ENCODE data around the gene SNAPC1.

- PRO-cap: no peak
- RRBS: no CpG with 5 or more reads among the region's 13 CpGs
Measured at GRCh38 chr14:60653475-60653865, 4.2 kb upstream of the SIX1 start.

GRCh38 chr14:60664869-60665551 lies 15.7 kb upstream of the SIX1 start:
- PRO-cap: no peak
- RRBS: no CpG with 5 or more reads among the region's 4 CpGs

DNA sequence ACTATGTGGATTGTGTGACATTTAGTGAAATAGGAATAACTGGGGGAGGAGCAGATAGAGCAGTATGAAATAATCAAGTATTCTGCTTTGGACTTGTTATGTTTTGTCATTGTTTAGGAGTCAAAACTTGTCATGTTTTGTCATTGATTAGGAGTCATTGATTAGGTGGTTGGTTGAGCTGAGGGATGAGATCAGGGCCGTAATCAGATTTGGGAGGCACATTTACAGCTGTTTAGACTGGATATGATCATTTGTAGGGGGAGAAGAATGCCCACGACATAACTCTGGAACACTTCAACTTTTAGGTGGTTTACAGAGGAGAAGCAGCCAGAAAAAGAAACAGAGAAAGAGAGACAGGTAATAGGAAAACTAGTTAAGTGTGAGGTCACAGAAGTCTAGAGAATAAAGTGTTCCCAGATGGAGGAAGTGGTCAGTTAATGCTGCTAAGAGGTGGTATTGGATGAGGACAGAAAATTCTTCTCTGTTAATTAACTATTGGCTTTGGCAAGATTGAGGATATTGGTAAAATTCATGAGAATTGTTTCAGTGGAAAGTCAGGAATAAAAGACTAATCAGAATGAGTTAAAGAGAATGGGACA lies 40.3 kb downstream of the MNAT1 start:
- PRO-cap: no peak
- RRBS: no CpG with 5 or more reads among the region's 2 CpGs

DNA sequence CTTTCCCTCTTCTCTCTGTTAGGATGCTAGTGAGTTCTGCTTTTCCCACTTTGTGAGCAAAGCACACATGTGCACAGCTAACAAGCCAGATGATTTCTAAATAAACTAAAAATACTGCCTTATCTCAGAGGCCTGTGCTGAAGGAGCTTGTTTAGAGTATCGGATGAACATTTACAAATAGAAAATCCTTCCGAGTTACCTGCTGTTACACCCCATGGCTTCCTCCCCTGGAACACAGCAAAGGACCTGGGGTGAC lies 144.3 kb downstream of the SLC38A6 start:
- PRO-cap: no peak
- RRBS: no CpG with 5 or more reads among the region's 2 CpGs

- PRO-cap: no peak
- RRBS: no CpG with 5 or more reads among the region's 3 CpGs
Measured at GRCh38 chr14:61416414-61417146, 95.2 kb downstream of the PRKCH start.

DNA sequence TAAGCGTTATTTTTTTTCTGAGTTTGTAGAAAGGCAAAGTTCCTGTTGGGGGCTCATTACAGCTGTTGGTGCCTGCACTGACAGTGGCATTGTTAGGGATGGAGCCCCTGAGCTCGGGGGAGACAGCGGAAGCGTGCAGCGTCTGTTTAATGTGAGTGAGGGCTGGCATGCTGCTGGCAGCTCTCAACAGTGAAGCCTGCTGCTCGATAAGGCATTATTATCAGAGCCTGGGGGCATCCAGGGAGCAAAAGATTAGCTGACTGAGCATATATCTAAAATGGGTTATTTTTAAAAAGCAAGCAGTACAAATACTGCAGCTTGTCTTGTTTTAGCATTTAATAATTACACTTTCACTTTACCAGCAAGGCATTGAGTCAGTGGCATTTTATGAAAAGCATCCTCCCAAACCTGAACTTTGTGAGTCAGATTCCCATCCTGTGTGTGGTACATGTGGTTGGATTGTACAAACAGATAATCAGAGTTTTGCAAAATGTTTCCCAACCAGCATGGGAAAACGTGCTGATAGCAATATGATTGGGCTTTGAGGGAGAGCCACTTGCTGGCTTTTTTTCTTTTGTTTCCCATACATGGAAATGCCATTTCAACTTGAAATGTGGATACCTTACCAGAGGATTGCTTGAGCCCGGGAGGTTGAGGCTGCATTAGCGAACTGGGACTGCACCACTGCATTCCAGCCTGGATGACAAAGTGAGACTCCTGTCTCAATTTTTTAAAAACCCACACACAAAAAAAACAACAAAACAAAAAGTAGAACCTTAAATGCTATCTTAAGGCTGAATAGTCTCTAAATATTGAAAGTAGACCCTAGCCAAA lies 150.8 kb downstream of the PRKCH start:
- PRO-cap: no peak
- RRBS: no CpG with 5 or more reads among the region's 9 CpGs

GRCh38 chr14:61561374-61562482 lies 133.6 kb upstream of the HIF1A start:
- PRO-cap: bidirectional peak, plus-strand start at chr14:61562083, minus-strand start at chr14:61561941
- RRBS: no CpG with 5 or more reads among the region's 9 CpGs

- PRO-cap: no peak
- RRBS: no CpG with 5 or more reads among the region's 14 CpGs
Measured at GRCh38 chr14:61562483-61563526, 132.5 kb upstream of the HIF1A start.

GRCh38 chr14:61608216-61608791 lies 87.0 kb upstream of the HIF1A start:
- PRO-cap: no peak
- RRBS: no CpG with 5 or more reads among the region's 5 CpGs

GRCh38 chr14:61696753-61697421 lies 1.6 kb downstream of the HIF1A start:
- PRO-cap: no peak
- RRBS: no CpG with 5 or more reads among the region's 5 CpGs

DNA sequence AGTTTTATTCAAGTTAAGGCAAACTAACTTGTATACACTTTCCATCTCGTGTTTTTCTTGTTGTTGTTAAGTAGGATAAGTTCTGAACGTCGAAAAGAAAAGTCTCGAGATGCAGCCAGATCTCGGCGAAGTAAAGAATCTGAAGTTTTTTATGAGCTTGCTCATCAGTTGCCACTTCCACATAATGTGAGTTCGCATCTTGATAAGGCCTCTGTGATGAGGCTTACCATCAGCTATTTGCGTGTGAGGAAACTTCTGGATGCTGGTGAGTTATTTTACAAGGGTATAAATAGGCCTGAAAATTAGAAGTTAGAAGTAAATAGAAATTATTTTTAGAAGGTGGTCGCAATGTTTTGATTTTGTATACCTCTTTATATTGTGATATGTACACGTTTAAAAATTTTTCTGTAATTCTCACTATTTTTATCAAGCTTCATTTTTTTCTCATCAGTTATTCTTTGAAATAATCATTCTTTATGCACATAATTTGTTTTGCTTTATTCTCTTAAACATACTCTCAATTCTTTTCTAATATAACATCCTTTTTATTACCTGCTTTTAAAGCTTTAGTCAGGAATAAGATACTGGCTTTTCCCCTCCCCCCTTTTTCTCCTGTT lies 25.1 kb downstream of the HIF1A start:
- PRO-cap: no peak
- RRBS: no CpG with 5 or more reads among the region's 10 CpGs

DNA sequence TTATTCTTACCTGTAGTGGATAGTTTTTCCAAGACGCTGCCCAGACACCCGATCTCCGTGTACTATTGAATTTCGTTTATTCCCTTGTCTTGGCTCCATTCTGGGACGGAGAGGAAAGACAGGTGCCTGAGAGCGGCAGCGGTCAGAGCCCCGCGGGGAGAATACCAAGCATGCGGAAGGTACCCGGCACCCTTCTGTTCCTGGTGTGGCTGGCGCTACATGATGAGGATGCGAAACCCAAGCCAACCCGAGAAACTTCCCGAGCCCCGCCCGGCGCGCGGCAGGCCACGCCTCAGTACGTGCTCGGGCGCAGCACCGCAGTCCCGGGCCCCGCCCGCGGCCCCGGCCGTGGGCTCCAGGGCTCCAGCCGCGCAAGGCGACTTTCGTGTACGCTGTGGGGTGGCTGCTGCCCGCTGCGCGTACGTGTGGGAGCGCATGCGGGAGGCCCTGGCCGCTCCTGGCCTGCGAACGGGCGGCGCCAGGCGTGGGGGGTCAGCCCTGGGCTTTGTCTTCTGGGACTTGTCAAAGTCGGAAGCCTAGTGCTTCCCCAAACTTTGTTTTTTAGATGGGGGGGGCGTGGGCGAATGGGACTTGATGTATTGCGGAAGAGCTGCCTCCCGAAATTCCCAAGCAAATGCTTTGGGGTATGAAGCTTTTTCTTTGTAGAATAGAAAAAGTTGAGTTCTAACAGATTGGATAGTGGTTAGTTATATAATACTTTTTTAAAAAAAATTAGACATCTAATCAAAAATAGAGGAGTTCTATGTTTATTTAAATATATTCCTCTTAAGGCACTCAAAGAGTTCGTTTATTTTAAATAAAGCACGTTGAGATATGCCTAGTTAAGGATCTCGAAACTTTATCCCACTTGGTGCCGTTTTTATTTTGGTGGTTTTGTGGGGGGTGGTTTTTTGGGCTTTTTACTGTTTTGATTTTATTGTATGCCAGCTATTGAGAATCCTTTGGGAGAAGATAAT lies 11.1 kb upstream of the SNAPC1 start:
- PRO-cap: bidirectional peak, plus-strand start at position 349 of the sequence, minus-strand start at position 196 of the sequence
- RRBS: 4% methylated on average over 15 of the region's 57 CpGs

- PRO-cap: bidirectional peak, plus-strand start at chr14:61762420, minus-strand start at chr14:61762237; bidirectional peak, plus-strand start at chr14:61762668, minus-strand start at chr14:61762529
- RRBS: no CpG with 5 or more reads among the region's 55 CpGs
Measured at GRCh38 chr14:61761713-61762974, at the start of gene SNAPC1. Gene SNAPC1 (plus strand): TSS chr14:61762420.

- PRO-cap: no peak
- RRBS: 85% methylated on average over 19 of the region's 42 CpGs
Measured at GRCh38 chr14:62117151-62117733, 304.7 kb downstream of the SYT16 start.

DNA sequence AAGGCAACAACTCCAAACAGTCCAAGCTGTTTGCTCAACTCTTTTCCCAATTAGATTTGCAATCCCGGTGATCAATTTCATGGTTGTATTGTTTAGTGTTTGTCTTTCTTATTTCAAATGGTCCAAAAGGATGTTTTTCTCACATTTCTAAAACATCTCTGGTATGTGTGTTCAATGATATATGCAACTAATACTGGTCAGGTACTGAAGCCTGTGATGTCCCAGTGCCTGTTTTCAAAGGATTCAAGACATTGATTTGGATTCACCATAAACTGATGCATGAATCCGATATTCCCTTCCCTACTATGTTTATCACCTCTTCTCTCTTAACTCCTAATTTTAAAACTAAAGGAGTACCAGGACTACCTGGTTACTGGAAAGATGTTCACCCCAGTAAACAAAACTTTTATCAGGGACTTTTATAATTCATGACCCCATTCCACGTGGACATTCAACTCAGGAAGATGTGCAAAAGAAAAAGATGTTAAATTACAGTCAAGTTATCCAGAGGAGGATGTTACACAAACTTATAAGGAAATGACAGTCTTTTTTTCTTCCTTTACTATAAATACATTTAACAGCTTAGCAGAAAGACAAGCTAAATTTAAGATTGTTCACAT lies 56.4 kb upstream of the GPHB5 start:
- PRO-cap: no peak
- RRBS: no CpG with 5 or more reads among the region's 3 CpGs

GRCh38 chr14:63471141-63471815 lies 71.9 kb downstream of the PPP2R5E start:
- PRO-cap: no peak
- RRBS: no CpG with 5 or more reads among the region's 2 CpGs

GRCh38 chr14:63486626-63487328 lies 56.4 kb downstream of the PPP2R5E start:
- PRO-cap: no peak
- RRBS: no CpG with 5 or more reads among the region's 2 CpGs

DNA sequence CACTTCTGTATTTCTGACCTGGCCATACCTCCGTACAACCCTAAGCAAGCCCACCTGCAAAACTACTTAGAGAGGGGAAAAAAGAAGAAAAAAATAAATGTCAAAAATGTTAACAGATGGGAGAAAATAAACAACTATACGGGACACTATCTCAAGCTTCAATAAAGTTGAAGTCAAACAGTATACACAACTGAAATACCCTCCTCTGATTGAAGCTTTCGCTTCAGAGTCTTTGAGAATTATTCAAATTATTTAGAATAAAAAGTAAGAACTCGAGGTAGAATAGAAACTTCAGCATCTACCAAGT lies 28.2 kb downstream of the PPP2R5E start:
- PRO-cap: no peak
- RRBS: no CpG with 5 or more reads among the region's 4 CpGs

DNA sequence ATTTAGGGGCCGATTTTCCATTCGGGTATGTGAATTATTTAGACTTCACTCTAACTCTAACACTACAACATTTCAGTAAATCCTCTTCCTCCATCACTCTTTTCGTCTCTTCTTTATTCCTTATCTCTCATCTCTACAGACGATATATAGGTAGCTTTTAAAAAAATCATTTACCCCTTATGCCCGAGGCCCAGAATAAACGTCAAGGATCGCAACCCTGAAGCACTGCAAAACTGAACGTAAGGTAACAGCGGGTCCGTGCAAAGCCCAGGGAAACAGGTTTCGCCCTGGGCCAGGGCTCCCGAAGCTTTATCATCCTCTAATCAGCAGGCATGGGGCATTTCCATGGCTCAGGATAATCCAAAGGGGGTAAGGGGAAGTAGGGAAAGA lies 1.2 kb downstream of the PPP2R5E start:
- PRO-cap: no peak
- RRBS: no CpG with 5 or more reads among the region's 12 CpGs

DNA sequence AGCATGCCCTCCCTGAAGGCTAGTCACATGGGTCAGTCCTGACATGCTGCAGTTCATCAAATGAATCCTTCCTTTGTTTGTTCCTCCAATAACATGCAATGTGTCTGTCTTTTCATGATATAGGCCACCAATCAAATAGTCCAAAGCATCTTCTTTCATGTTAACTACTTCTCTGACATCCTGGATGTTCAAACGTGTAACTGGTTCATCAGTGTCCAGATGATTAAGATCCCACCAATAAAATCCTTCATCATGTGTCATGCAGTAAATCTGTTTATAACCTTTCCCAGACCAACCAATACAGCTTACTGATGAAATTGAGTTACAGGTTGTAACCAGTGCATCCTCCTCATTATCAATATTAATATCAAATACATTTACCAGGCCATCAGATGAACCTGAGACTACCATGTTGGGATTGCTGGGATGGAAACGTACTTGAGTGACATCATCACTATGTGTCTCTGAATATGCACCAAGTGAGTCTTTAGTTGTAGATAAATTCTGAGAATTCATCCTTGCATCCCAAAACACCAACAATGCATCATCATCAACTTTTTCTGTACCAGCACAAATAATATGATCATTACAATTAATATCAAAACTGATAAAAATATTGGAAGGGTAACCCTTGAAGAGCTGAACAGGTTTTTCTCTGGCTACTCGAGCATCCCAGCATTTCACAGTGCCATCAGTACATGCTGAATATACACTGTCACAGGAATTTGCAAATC lies 42.5 kb downstream of the WDR89 start:
- PRO-cap: no peak
- RRBS: no CpG with 5 or more reads among the region's 3 CpGs